RPMI7951 (cell line): Measurements from ENCODE around the gene PLRG1.

- RAMPAGE, long total RNA = no peak
Observed at GRCh38 chr4:151687831-151688527, 72.8 kb downstream of the GATB start.

DNA sequence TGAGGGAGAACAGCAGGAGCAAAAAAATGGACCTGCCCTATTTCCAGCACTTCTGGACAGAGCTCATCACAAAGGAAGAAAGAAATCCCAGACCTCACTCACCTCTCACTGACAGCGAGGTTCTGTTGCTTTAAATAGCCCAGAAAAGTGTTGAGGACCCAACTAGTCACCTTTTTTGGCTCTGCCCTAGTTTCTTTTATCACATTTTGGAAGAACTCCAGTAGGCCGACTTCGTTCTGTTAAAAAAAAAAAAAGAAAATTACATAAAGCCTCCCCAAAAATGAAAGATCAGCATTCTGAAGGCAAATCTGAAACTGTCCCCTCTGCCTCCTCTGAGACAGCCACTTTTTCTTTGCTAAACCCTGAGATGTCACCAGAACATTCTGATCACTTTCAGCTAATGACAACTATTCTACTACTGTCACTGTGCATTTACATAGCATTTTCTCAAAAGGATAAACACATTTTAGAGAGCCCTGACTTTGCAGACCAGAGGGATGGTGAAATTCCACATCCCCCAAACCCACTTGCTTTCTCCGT is 72.2 kb downstream of the GATB start:
- RAMPAGE, long total RNA = no peak

GRCh38 chr4:151781851-151782175 is 21.0 kb upstream of the GATB start:
- RAMPAGE, long total RNA = no peak

DNA sequence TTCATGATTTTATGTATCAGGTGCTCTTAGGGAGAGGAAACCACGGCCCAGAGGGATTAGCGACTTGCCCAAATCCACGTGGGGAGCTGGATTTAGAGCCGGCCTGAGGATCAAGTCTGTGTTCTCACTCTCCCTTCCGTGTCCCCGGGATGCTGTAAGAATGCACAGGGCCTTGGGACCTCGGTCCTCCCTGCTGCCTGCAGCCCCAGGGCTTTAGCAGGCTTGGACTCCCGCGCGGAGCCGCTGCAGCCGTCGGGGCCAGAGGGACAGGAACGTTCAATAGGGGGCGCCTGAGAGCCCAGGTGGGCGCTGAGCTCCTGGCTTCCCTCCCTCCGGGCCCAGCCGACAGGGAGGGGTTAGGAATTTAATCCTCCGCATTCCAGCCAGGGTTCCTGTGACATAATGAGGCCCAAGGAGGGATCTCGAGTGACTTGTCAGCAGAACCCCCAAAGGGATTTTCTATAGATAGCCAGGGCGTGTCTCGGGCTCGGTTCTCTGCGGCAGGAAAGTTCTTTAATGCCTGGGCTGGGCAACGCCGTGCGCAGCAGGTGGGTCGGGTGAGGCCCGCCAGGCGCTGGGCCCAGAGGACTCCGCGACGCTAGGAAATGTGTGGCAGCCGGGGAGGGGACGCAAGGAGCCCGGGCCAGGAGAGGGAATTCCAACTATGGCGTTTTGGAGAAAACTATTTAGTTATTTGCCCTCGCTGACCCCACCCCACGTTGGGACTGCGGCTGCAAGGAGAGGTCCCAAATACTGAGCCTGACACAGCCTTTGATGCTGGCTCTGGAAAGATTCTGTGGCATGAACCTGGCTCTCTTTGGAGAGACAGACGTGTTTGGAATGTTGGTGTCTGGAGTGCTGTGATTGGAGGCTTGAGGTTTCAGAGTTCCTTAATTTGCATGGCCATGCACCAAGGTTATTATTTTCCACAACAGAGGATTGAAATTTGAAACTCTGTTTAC is 285.1 kb upstream of the GATB start:
- RAMPAGE, long total RNA = no peak

DNA sequence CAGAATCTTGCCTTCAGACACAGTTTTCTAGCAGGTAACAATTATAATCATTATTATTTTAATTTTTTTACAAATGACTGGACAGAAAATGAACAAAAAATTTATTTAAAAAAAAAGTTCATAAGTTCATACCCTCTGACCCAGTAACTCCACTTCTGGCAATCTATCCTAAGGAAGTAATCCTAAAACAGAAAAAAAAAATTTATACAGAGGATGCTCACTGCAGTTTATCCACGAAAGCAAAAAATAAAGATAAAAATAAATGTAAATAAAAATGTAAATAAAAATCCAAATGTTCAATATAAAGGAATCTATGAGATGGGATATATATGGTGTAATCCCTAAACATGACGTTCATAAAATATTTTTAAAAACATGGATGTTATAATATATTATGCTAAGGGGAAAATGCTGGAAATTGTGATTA is 123.5 kb downstream of the FBXW7 start:
- RAMPAGE, long total RNA = no peak

- RAMPAGE, long total RNA = no peak
Observed at GRCh38 chr4:152535694-152535946, 272 bp downstream of the FBXW7 start.

DNA sequence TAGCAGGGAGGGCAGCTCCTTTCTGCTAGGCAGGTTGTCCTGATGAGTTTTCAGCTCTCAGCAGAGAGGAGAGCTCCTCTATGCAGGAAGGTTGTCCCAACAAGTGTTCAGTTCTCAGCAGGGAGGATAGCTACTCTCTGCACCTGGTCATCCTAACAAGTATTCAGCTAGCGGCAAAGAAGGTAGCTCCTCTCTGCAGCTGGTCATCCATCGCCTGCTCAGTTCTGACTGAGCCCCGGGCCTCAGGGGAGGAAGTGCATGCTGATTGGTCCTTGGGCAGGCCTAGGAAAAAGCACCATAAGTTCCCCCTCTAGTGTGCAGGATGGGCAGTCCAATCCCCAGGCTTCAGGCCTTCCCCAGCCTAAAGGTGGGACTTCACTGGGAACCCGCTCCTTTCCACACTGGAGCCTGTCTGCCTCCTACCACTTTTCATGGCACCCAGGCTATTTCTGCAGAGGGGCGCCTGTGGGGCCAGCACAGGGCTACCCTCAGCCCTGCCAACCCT is 4.4 kb upstream of the FBXW7 start:
- RAMPAGE, long total RNA = no peak

GRCh38 chr4:152635808-152636273 is 44.0 kb downstream of the TMEM154 start:
- RAMPAGE, long total RNA = no peak

DNA sequence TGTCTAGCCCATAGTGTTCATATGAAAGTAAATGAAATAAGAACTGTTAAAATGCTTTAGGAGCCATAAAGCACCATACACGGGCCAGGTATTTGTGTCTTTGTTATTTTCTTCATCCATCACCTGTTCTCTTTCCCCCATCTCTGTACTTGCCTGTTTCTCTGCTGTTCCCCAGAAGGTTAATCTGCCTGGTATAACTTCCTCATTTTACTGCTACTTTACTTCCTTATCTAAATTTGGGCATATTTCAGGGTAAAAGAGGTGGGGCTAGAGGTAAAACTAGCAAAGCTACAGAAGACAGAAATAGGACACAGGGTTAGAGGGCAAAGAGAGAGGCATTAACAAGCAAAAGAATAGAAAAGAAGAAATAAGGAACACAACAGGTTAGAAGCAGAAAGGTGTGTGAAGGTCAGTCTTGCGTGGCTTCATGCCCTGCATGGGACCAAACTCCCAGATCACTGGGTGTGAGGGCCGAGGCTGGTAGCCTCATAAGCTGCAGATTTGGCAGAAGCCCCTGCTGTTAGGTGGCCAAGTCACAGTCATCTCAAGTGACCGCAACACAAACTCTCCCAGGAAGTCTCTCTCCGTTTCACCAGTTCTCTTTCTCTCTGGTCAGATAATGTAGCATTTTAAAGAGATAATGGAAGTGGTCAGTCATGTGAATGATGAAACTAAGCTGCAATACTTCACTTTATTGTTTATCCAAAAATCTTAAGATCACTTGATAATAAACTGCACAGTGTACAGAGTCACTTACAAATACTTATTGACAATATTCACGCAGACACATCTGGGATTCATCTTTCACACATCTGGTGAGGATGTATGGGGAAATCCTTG is 16.5 kb downstream of the TMEM154 start:
- RAMPAGE, long total RNA = no peak

GRCh38 chr4:152937082-152937951 is 1.2 kb downstream of the FHDC1 start:
- RAMPAGE, long total RNA = no peak

DNA sequence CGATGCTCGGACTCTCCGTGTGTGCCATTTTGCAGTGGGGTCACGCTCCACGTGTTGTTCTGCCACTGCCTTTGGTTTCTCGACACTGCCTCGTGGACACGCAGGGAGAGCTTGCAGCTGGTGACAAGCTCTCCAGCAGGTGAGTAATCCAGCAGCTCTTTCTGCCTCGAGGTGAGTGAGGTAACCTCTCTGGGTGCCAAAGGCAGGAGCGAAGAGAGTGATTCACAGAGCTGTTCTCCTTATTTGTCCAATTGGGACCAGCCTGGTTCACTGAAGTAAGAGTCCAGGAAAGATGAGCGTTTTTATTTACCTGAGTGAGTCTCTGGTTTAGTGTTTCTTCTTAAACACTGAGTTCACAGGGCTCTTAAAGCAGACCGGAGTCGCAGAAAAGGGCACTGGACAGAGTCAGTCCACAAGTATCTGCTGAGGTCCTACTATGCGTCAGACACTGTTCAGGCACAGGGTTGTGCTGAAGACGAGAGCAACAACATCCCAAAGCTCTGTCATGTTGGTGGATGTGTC is 61.8 kb downstream of the FHDC1 start:
- RAMPAGE, long total RNA = no peak

DNA sequence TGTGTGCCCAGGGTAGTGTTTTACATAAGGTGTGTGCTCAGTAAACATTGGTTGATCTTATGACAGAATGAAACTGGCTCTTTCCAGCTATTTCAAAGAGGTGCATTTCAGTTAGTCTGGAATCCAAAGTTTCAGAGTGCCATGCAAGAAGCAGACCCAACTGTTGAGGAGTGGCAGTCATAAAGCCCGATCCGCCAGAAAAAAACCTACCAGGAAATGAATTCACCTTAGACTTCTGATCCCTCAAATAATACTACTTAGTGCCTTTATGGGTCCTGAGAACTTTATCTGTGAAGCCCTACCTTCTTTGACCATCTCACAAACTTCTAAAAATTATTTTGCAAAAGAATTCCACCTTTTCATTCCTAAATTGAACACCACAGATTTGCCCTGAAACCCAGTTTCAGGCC is 14.9 kb downstream of the TRIM2 start:
- RAMPAGE, long total RNA = no peak

- RAMPAGE, long total RNA = no peak
Observed at GRCh38 chr4:153248720-153250043, 44.9 kb downstream of the TRIM2 start.

DNA sequence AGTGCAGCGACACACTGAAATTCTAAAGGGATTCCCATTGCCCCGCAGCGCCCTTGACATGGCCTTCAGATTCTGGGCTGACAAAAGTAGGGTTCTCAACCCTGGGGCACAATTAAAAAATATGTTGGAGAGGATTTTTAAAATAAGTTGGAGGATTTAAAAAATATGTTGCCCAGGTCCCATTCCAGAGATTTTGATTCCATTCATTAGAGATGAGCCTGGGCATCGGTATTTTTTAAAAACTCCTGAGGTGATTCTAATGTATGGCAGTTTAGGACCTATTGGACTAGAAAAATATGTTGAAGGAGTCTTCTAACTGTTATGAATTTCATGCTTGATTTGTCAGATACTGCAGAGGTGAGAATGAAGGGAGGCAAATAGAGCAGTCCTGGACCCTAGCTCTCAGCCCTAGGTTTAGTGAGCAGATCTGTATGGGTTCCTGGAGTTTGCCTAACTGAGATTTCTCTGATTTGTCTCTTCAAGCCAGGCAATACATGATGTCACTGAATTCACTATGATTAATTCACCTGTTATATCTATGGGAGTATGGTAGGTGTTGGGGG is 2.5 kb downstream of the MND1 start:
- RAMPAGE, long total RNA = no peak

GRCh38 chr4:153609218-153609483 is 74.9 kb upstream of the TLR2 start:
- RAMPAGE, long total RNA = no peak

- RAMPAGE, long total RNA = no peak
Observed at GRCh38 chr4:153626794-153627058, 57.4 kb upstream of the TLR2 start.

- RAMPAGE, long total RNA = no peak
Observed at GRCh38 chr4:153792221-153792778, 3.4 kb upstream of the SFRP2 start.

GRCh38 chr4:154416066-154417180 is 75.2 kb downstream of the DCHS2 start:
- RAMPAGE, long total RNA = no peak

- RAMPAGE, long total RNA = start-site peak on the minus strand at chr4:154550390-154550401, 58 and 65 reads in 2 replicates
Observed at GRCh38 chr4:154550261-154550690, at the start of gene PLRG1. Gene PLRG1 (minus strand): TSS chr4:154550400.

GRCh38 chr4:154616641-154617126 is 4.2 kb upstream of the FGG start:
- RAMPAGE, long total RNA = no peak